Breast epithelium (tissue), 2 donors: ENCODE measurements around a stretch of chr10.

DNA sequence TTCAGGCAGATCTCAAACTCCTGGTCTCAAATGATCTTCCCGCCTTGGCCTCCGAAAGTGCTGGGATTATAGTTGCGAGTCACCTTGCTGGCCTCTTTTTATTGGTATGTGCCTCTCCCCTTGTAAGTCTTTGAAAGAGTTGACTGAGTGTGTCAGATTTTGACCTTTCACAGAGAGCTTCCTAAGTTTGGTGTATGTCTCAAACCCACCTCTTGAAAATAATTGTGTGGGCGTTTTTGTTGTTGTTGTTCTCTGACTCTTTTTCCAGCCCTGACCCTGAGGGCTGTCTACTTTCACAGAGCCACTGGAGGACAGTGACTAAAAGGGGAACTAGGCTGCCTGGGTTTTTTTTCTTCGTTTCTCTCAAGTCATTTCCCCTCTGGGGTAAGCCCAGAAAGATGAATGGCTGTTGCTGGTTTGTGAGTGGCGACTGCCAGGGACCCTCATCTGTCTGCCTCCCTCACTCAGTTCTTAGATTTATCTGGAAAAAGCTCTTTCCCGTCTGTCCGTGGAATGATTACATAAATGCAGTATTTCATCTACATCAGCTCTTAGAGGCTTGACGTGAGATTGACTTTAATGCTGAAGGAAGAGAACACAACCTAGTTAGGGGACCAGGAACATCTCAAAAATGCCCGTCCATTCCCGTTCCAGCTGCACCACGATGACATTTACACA lies 262.9 kb downstream of the ZEB1 start:
- PRO-cap = no peak
- RAMPAGE, long total RNA, 2 experiments = no peak in any of the 2 experiments

DNA sequence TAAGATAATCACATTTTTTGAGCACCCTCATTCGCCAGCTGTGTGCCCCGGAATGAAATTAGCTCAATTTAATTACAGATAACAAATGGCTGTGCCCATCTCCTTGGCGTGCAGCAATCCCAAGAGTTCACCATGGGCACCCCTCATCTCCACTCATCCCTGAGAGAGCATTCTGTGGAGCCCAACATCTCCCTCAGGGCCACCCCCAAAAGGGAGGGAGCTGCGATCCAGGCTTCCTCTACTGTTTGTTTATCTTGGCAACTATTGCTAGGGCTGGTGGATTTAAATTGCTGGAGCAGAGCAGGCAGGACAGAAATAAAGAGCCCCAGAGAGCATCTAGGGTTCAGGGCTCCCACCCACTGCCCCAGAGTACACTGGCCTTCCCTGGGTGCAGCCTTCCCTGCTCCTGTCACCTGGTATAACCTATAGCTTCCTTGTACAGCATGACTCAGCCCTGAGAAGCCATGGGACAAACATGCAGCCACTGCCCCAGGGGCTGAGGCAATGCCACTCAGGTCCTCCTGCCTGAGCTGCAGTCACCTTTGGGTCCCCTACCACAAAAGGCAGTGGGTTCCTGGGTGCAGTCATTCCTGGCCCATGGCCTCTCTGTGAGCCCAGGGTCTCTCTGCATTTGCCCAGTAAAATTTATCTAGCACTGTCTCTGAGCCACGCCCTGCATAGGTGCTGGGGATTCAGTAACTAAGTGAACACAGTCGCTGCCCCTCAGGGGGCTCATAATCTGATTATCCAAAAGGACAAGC lies 263.7 kb downstream of the ZEB1 start:
- PRO-cap = no peak
- RAMPAGE, long total RNA, 2 experiments = no peak in any of the 2 experiments

DNA sequence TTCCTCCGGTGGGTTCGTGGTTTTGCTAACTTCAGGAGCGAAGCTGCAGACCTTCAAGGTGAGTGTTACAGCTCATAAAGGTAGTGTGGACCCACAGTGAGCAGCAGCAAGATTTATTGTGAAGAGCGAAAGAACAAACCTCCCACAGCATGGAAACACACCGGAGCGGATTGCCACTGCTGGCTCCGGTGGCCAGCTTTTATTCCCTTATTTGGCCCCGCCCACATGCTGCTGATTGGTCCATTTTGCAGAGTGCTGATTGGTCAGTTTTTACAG lies 268.1 kb downstream of the ZEB1 start:
- PRO-cap = no peak
- RAMPAGE, long total RNA, 2 experiments = no peak in any of the 2 experiments

DNA sequence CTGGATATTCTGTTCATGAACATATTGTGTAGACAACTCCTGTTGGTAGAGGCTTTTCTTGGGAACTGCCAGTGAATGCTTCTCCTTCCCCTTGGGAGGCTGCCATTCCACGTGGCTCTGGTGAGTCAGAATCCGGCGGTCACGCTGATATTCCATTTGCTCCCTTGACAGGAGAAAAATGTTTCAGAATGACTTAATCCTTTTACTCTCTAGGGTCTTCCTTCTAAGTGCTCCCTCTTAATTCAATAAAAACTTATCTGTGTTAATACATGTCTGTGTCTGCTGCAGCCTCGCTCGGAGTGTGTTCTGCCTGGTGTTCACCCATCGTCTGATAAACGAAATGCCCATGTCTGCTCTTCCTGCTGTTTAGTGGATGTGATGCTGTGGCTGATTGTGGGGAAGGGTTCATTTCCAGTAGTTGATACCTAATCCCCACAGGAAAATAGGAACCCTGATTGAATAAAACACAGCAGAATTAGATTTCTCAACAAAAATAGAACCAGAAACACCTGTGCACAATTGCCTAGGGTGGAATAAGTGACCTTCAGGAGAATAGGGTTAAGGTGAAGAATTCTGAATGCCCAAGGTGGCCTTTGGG lies 278.5 kb downstream of the ARHGAP12 start:
- PRO-cap = no peak
- RAMPAGE, long total RNA, 2 experiments = no peak in any of the 2 experiments

- PRO-cap = bidirectional peak, plus-strand start at chr10:31697505, minus-strand start at chr10:31697271
- RAMPAGE, long total RNA, 2 experiments = no peak in any of the 2 experiments
These were observed 231.5 kb downstream of the ARHGAP12 start for GRCh38 chr10:31697133-31697579.

GRCh38 chr10:31706853-31707228 lies 221.8 kb downstream of the ARHGAP12 start:
- PRO-cap = no peak
- RAMPAGE, long total RNA, 2 experiments = no peak in any of the 2 experiments

DNA sequence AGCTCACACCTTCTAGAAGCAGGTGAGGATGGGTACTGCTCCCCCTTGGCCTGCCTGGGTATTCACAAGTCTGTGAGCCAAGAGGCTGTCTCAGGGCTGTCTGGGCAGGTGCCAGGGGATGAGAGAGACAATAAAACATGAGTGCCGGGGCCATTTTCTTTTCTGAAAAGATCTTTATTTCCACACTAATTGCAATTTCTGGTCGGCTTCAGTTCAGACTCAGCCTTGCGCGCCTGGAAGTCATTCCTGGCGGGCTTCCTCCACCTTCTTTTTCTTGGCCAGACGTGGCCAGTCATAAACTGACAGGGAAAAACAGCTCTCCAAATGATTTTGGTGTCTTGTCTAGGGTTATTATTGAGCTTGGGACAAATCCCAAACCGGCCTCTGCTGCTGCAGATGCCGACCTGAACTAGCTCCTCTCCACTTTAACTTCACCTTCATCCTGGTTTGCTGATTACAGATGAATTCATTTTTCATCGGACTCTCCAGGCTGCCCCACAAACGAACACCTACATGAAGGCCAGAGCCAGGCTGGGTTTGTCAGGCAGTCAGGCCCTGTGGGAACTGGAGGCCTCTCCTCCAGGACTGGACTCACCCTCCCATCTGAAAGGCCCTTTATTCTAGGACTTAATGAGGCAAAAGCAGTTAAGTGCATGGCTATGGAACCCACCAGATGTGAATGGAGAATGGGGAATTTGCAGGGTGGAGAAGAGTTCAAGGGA lies 171.0 kb downstream of the ARHGAP12 start:
- PRO-cap = no peak
- RAMPAGE, long total RNA, 2 experiments = no peak in any of the 2 experiments

DNA sequence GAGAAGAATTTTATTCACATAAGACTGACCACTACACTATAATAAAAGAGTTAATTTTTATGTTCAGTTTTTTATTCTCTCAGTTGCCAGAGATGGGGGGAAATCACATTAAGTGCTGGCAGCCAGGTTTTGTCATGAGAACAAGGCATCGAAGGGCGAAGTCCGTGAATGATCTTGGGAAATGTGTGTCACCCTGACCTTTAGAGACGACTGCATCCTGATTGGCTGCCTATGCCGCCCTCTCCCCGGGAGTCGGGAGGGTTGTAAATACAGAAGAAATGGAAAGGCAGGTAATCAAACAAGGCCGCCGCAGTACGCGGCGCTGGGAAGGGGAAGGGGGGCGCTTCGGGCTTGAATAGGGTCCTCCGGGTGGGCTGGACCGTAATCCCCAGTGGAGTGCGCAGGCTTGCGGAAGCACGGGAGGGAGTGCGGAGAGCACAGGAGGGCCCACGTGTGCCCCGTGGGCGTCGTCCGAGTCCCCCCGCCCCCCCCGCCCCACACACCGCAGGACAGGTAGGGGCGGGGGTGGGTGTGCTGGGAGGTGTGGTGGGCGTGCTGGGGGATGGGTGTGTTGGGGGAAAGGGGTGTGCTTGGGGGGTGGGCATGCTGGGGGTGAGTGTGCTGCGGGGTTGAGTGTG lies 169.5 kb downstream of the ARHGAP12 start:
- PRO-cap = no peak
- RAMPAGE, long total RNA, 2 experiments = no peak in any of the 2 experiments

DNA sequence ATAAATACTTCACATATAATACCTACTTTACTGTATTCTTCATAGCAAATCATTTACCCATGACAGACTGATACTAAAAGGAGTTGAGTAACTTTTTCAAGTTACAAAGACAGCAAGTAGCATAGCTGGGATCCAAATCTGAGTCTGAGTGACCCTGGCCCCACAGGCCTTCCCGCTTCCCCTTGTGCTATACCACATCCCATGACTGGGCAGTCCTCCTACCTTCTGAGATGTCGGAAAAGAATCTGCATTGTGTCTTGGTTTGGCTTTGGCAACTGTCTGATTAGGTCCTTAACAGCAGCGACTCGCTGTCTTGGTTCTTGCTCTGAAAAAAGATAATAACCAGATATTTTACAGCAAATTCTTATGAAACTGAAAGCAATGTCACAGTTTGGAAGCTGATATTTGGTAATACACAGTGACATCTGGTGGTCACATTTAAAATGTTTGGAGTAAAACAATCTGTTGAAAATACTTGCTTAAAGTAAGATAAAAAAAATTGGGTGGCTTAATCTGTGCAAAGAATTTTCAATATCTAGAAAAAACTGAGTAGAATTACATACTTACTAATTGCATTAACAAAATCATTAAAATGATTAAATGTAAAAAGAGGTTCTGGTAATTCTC lies 120.1 kb downstream of the ARHGAP12 start:
- PRO-cap = no peak
- RAMPAGE, long total RNA, 2 experiments = no peak in any of the 2 experiments

- PRO-cap = bidirectional peak, plus-strand start at chr10:31929550, minus-strand start at chr10:31929501
- RAMPAGE, long total RNA, 2 experiments = no peak in any of the 2 experiments
These were observed 748 bp upstream of the ARHGAP12 start for GRCh38 chr10:31929001-31930156.

GRCh38 chr10:32032212-32032612 lies 24.0 kb downstream of the KIF5B start:
- PRO-cap = no peak
- RAMPAGE, long total RNA, 2 experiments = no peak in any of the 2 experiments

GRCh38 chr10:32035385-32035773 lies 20.8 kb downstream of the KIF5B start:
- PRO-cap = no peak
- RAMPAGE, long total RNA, 2 experiments = no peak in any of the 2 experiments

DNA sequence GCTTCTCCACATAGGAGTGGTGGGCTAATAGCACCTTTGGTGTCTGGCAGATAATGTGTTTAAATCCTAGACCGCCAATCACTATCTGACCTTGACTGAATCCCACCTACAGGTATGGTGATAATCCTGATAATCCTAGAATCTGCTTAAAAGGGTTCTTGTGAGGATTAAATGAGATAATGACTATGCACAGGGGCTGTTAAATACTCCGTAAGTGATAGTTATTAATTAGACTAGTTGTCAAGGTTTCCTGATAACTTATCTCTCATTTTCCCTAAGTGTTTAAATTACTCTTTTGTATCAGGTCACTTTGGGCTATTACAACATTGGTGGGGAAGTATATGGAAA lies 81.1 kb downstream of the EPC1 start:
- PRO-cap = no peak
- RAMPAGE, long total RNA, 2 experiments = no peak in any of the 2 experiments

- PRO-cap = no peak
- RAMPAGE, long total RNA, 2 experiments = no peak in any of the 2 experiments
These were observed 11.7 kb downstream of the EPC1 start for GRCh38 chr10:32335142-32335775.

DNA sequence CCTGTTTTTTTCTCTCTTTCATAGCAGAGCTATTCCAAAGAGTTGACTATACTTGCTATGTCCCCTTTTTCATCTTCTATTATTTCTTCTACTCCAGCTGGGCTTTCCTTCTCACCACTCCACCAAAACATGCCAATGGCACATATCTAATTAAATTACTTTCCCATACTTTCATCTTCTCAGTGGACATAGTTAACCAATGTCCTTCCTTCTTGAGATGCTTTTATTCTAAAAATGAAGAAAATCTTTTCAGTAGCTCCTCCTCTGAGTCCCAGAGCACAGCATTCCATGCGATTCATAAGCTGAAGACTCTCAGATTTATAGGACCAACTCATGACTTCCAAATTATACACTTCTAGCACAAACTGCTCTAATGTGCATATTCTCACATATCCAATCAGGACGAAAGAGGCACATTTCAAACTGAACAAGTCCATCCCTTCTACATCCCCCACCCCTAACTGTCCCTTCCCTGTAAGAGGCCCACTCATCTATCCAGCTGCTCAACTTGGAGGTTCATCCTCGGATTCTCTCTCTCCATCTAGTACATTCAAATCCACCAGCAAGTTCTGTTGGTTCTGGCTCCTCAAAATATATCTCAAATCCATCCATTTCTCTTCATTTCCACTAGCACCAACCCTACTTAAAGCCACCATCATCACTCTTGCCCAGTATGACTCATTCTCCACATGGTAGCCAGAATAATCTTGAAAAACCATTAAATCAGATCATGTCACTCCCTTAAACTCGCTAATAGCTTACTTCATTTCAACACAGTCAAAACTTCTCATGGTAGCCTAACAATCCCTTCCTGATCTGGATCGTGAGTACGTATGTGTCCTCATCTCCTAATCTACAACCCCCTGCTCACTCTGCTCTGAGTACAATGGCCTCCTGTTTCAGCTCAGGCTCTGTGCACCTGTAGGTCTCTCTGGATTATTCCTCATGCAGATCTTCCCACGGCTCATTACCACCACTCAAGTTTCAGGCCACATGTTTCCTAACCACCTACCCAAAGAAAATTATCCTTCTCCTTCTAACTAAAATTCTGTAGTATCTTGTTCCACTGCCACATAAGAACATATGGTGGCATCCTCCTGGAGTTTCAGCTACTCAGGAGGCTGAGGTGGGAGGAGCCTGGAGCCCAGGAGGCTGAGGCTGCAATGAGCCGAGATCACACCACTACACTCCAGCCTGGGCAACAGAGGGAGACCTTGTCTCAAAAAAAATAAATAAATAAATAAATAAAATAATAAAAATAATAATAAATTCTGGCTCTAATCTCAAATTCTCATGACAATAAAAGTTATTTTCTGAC lies 8.8 kb downstream of the EPC1 start:
- PRO-cap = no peak
- RAMPAGE, long total RNA, 2 experiments = no peak in any of the 2 experiments

GRCh38 chr10:32446810-32447136 lies 833 bp downstream of the CCDC7 start:
- PRO-cap = no peak
- RAMPAGE, long total RNA, 2 experiments = no peak in any of the 2 experiments

GRCh38 chr10:32459308-32459558 lies 13.3 kb downstream of the CCDC7 start:
- PRO-cap = no peak
- RAMPAGE, long total RNA, 2 experiments = no peak in any of the 2 experiments

- PRO-cap = no peak
- RAMPAGE, long total RNA, 2 experiments = no peak in any of the 2 experiments
These were observed 28.5 kb downstream of the ITGB1 start for GRCh38 chr10:32929413-32930139.

DNA sequence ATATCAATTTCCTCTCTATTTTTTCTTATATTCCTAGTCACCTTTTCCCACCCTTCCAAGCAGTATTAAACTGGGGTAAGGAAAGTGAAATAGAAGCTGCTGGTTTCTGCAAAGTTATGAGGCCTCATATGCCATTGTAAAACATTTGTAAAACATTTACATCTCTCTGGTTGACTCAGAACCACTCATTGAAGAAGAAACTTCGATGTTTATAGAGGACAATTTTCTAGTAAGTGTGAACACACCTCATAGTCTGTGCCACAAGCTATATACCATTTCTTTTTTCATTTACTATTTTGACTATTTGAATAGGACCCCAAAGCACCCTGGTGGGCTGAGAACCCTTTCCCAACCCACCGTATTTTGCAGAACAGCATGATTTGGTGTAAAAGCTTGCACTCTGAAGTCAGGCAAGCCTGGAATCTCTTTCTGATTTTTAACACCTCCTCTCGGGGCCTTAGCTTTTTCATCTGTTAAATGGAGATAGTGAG lies 12.9 kb upstream of the ITGB1 start:
- PRO-cap = no peak
- RAMPAGE, long total RNA, 2 experiments = no peak in any of the 2 experiments

DNA sequence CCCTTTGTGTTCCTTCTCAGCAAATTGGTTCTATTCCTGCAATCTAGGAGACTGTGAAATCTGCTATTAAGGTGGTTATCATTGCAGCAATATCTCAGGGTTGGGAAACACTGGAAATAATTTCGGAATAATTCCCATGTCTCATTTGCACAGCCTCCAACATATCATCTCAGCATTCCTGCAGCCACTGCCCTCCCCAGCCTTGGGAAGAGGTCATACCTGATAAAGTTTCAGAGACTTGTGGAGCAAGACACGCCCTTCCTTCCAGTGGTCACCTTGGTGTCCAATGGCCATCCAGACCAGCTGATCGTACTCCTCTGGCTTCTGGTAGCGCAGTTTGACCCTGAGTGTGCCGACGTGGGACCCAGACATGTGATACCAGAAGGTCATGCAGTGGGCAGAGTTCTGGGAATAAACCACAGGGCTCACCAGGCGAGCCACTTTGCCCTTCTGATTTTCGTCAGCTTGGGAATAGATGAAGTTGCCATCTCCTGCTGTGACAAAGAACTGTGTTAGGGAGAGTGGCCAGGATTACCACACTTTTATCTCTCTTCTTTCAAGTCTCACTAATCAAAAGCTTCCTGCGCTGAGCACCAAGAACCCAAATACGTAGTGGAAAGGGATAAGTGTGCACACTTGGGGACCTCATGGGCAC lies 148.3 kb downstream of the NRP1 start:
- PRO-cap = no peak
- RAMPAGE, long total RNA, 2 experiments = no peak in any of the 2 experiments